Skeletal muscle tissue (tissue), 7 donors: ENCODE data around the gene PTAR1.

- PRO-cap, 3 experiments = no peak in any of the 3 experiments
- RAMPAGE, long total RNA = no peak
- RRBS, 2 experiments = no CpG with 5 or more reads among the region's 4 CpGs
Observed at GRCh38 chr9:69574104-69574552, 98.0 kb downstream of the APBA1 start.

GRCh38 chr9:69580547-69580885 is 91.7 kb downstream of the APBA1 start:
- PRO-cap, 3 experiments = no peak in any of the 3 experiments
- RAMPAGE, long total RNA = no peak
- RRBS, 2 experiments = no CpG with 5 or more reads among the region's 3 CpGs

GRCh38 chr9:69759324-69760597 is at the start of gene PTAR1:
TSS of gene PTAR1 (minus strand) at chr9:69760011.
- PRO-cap, 3 experiments = peak in 3 of 3 experiments; most common plus-strand start chr9:69759676 (in 1); most common minus-strand start chr9:69759723 (in 3)
- RAMPAGE, long total RNA = no peak
- RRBS, 2 experiments = under 1 to 2% methylated on average over 19 to 20 of the region's 105 CpGs

DNA sequence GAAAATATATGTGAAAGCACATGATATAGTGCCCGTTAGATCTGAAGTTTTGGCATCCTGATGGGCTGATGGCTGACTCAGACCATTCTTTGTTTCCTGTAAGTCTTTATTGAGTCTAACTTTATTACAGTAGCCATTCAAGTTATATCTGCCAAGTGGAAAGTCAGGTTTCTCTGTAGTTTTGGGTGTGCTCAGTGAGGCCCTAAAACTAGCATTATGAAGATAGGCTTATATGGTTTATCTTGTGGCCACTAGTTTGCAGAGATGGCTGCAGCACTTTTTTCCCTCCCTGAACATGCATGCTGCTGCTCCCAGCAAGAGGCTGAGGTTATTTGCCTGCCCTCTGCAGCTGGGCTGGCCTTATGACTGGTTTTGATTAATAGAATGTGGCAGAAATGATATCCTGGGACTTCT is 46.6 kb downstream of the CFAP95 start:
- PRO-cap, 3 experiments = no peak in any of the 3 experiments
- RAMPAGE, long total RNA = no peak
- RRBS, 2 experiments = no CpG with 5 or more reads among the region's 1 CpG

- PRO-cap, 3 experiments = no peak in any of the 3 experiments
- RAMPAGE, long total RNA = no peak
- RRBS, 2 experiments = no CpG with 5 or more reads among the region's 4 CpGs
Observed at GRCh38 chr9:70079669-70080277, 36.1 kb downstream of the MAMDC2 start.

- PRO-cap, 3 experiments = no peak in any of the 3 experiments
- RAMPAGE, long total RNA = no peak
- RRBS, 2 experiments = no CpG with 5 or more reads among the region's 2 CpGs
Observed at GRCh38 chr9:70221695-70222307, 37.0 kb upstream of the SMC5 start.

- PRO-cap, 3 experiments = no peak in any of the 3 experiments
- RAMPAGE, long total RNA = no peak
- RRBS, 2 experiments = no CpG with 5 or more reads among the region's 5 CpGs
Observed at GRCh38 chr9:70405769-70406683, 8.4 kb downstream of the KLF9 start.

- PRO-cap, 3 experiments = peak in 3 of 3 experiments; most common plus-strand start chr9:70410511 (in 1); most common minus-strand start chr9:70410463 (in 2)
- RAMPAGE, long total RNA = no peak
- RRBS, 2 experiments = no CpG with 5 or more reads among the region's 1 CpG
Observed at GRCh38 chr9:70410269-70410813, 4.1 kb downstream of the KLF9 start.

GRCh38 chr9:70412712-70413342 is 1.6 kb downstream of the KLF9 start:
- PRO-cap, 3 experiments = peak in 3 of 3 experiments; most common plus-strand start chr9:70413055 (in 2); most common minus-strand start chr9:70412876 (in 1)
- RAMPAGE, long total RNA = no peak
- RRBS, 2 experiments = 2 to 4% methylated on average over 9 of the region's 42 CpGs

GRCh38 chr9:70418918-70419599 is 4.6 kb upstream of the KLF9 start:
- PRO-cap, 3 experiments = peak in 3 of 3 experiments; most common plus-strand start chr9:70419195 (in 2); most common minus-strand start chr9:70418971 (in 3)
- RAMPAGE, long total RNA = no peak
- RRBS, 2 experiments = 1 to 2% methylated on average over 31 of the region's 58 CpGs

DNA sequence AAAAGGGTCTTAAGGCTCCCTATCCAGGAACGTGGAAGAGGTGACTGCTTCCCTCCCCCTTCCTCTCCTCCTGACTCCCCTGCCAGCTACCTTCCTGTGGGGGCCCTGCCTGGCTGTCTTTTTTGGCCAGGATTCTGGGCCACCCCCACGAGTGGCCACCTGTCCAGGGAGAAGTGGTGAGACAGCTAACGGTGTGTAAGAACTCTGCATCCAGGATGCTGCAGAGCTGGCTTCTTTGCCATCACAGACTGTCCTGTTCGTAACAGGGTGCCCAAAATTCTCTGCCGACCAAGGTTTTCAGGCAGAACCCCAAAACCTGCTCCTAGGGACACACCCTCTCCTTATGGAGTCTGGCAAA is 6.6 kb upstream of the KLF9 start:
- PRO-cap, 3 experiments = peak in 2 of 3 experiments; most common plus-strand start position 169 of the sequence (in 1); most common minus-strand start position 175 of the sequence (in 1)
- RAMPAGE, long total RNA = no peak
- RRBS, 2 experiments = no CpG with 5 or more reads among the region's 5 CpGs

DNA sequence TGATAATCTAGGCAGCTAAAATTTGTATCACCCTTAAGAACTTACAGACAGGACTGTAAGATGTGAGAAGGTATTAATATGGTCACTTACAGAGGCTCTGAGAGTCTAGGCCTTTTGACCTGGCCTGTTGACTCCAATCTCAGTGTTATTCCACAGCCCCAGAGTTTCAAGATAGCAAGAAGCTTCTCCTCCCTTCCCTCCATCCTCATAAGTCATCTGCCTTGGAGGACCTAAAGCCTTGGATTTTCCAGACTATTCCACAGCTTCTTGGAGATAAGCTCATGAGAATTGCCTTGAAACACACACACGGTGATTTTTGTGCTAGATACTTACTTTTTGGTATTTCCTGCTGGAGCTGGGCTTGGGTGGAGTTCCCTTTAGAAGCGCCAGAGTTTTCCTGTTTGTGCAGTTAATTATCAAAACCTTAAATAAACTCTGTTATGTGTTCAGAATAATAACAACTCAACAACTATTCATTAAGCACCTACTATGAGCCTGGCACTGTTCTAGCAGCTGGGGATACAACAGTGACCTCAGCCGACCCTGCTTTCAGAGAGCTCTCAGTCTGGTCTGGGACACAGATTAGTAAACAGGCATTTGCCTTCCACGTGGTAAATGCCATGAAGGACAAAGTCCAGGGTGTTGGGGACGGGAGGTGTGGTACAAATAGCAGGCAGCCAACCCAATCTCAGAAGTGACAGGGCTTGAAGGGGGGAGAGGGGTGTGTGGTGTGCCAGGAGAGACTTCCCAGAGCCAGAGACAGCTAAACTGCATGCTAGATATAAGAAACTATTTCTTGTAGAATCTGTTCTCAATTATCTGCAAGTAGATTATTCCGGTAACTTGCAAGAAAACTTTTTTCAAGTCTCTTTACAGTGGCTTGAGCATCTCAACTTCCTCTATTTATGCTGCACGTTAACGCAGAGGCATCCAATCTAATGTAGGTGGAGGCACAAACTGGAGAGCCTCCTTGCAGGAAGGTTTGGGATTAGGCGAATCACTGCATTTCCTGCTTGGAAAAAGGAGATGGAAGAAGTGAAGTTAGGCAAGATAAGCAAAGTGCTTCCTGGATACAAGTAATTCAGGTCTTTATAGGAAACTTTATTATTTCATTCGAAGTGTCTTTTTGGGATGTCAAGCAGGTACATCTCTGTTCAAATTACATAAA is 55.9 kb upstream of the KLF9 start:
- PRO-cap, 3 experiments = no peak in any of the 3 experiments
- RAMPAGE, long total RNA = no peak
- RRBS, 2 experiments = no CpG with 5 or more reads among the region's 10 CpGs

- PRO-cap, 3 experiments = peak in 1 of 3 experiments; most common minus-strand start chr9:70479945 (in 1)
- RAMPAGE, long total RNA = no peak
- RRBS, 2 experiments = no CpG with 5 or more reads among the region's 5 CpGs
Observed at GRCh38 chr9:70479685-70480164, 65.3 kb upstream of the KLF9 start.

DNA sequence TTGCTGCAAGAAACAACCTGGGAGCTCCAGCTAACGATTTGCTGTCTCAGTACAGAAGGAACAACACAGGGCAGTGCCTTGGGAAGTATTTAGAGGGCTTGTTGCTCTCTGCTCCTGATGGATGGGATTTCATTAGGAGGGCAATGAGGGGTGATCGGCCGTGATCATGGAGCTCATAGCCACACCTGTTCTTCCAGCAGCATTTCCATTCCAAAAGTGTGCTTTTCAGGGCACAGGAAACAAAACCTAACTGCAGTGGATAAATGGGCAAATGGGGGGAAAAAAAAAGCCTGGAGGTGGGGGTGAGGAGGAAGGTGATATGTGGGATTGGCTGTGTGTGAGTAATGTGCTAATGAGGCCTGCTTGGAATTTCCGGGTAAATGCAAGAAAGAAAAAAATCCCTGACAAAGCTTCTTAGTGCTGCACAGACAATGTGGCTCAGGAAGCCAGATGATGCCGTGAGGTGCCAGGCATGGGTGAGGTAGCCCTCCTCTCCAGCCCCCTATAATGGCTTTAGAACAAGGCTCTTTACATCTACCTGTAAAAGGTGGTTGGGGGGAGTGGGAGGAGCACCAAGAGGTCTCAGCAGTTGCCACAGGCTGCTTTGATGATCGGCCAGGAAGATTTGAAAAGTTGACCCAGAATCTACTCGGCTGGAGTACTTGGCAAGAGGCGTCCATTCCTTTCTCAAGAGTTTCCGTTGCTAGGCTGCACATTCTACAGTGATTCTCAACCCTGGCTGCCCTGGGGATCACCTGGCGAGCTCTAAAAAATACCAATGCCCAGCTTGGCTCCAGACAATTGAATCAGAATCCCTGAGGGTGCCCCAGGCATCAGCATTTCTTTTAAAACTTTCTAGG is 139.6 kb upstream of the KLF9 start:
- PRO-cap, 3 experiments = no peak in any of the 3 experiments
- RAMPAGE, long total RNA = no peak
- RRBS, 2 experiments = no CpG with 5 or more reads among the region's 10 CpGs

GRCh38 chr9:70905591-70906113 is 215.8 kb downstream of the TRPM3 start:
- PRO-cap, 3 experiments = no peak in any of the 3 experiments
- RAMPAGE, long total RNA = no peak
- RRBS, 2 experiments = no CpG with 5 or more reads among the region's 6 CpGs

DNA sequence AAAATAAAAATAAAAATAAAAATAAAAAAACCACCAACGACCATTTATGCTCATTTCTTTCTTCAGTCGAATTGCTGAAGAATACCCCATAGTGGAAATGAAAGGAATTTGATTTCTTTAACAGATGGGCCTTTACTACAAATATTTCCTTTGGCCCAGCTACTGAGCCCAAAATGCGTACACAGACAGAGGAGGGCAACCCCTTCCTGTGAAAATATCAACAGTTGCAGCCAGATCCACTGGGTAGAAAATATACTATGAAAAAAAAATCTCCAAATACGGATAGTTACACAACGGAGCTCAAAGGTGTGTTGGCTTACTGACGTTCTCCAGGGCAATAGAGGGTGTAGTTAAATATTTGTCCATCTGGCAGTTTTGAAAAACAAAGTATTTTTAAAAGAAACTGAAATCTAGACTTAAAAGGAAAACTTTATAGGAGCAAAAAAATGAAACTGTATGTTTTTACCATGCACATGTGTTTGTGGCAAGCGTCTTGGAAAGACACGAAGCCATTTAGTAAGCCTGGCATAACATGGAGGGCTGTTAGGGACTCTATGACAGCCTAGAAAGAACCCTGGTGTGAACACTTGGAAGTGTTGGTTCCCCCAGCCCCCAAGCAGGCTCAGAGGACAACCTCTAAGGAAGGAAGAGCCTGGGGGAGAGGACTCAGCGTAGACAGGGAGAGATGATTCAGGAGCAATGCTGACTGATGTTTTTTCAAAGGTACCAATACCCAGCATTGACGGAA is 157.8 kb upstream of the TRPM3 start:
- PRO-cap, 3 experiments = no peak in any of the 3 experiments
- RAMPAGE, long total RNA = no peak
- RRBS, 2 experiments = no CpG with 5 or more reads among the region's 10 CpGs

DNA sequence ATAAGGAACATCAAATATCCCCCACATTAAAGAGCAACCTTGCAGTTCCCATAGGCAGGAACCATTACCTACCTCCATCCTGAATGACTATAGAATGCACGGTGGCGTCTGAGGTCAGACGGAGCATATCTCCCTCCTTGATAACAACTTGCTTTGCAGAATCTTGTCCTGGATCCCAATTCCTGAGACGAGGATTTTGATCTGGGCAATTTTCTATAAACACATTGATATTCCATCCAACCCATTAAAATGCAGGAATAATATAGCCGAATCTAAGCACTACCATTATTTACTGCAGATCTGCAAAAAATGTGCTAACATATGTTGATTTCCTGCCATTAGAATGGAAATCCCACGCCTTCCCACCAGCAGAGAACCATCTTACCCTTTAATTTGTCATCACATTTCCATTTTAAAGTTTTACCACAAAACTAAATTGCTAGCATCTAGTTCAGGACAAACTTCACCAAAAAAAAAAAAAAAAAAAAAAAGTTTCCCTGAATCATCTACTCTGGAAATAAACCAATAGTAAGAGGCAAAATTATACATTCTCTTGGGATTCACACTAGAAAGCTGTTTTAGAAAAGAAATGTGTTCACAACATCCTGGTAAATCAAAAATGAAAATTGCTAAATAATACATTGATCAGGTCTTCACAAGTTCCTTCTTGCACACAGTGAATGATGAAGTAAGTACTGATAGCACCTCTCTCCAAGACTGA is 22.0 kb downstream of the CEMIP2 start:
- PRO-cap, 3 experiments = no peak in any of the 3 experiments
- RAMPAGE, long total RNA = no peak
- RRBS, 2 experiments = no CpG with 5 or more reads among the region's 6 CpGs

GRCh38 chr9:71767237-71767457 is 1.2 kb downstream of the CEMIP2 start:
- PRO-cap, 3 experiments = no peak in any of the 3 experiments
- RAMPAGE, long total RNA = no peak
- RRBS, 2 experiments = no CpG with 5 or more reads among the region's 2 CpGs

GRCh38 chr9:72128549-72128939 is 20.7 kb upstream of the GDA start:
- PRO-cap, 3 experiments = no peak in any of the 3 experiments
- RAMPAGE, long total RNA = no peak
- RRBS, 2 experiments = no CpG with 5 or more reads among the region's 2 CpGs

- PRO-cap, 3 experiments = no peak in any of the 3 experiments
- RAMPAGE, long total RNA = no peak
- RRBS, 2 experiments = no CpG with 5 or more reads among the region's 5 CpGs
Observed at GRCh38 chr9:72129246-72129632, 20.0 kb upstream of the GDA start.